AG09319 (cell line): ENCODE measurements around a stretch of chr16.

GRCh38 chr16:81043937-81045024 lies 8.6 kb downstream of the ATMIN start:
- RRBS = no CpG with 5 or more reads among the region's 15 CpGs

GRCh38 chr16:81045532-81046167 lies 10.0 kb downstream of the ATMIN start:
- RRBS = no CpG with 5 or more reads among the region's 11 CpGs

- RRBS = no CpG with 5 or more reads among the region's 14 CpGs
Measured at GRCh38 chr16:81136910-81137596, 40.9 kb upstream of the GCSH start.

DNA sequence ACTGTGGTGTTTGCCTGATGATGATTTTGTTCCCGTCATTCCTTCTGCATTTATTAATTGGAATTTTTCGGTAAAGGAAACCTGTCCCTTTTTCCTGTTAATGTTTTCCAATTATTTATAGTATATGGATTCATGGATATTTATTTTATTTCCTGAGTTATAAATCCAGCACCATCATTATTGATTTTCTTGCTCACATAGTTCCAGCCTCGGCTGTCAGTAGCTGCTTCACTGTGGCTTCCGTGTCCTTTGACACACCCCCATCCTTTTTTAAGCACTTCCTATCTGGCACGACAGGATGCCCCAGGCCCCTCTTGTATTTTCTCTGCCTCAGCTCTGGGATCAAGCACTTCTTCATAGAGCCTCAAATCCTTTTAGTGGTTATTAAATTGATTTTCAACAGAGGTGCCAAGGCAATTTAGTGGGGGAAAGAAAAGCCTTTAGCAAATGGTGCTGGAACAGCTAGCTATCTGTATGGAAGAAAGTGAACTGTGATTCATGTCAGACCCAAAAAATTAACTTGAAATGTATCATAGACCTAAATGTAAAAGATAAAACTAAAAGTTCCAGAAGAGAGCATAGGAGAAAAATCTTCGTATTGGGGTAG lies 59.8 kb downstream of the GAN start:
- RRBS = no CpG with 5 or more reads among the region's 6 CpGs

- RRBS = 0% methylated on average over 3 of the region's 10 CpGs
Measured at GRCh38 chr16:81400967-81401401, 43.6 kb upstream of the CMIP start.

- RRBS = no CpG with 5 or more reads among the region's 13 CpGs
Measured at GRCh38 chr16:81443432-81444066, 1.1 kb upstream of the CMIP start.

DNA sequence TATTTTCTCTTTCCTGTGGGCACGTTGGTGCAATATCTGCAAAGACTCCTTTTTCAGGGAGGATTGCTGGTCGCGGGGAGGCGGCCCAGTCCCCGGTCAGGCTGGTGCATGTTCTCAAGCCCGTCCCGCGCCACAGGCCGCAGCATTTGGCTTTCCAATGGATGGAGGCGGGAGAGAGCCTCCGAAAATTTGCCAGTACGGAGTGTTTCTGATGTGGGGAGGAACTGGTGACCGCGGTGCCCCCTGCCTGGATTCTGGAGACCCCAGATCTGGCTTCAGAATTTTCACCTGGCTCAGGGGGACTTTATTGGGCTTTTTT lies 2.3 kb downstream of the CMIP start:
- RRBS = no CpG with 5 or more reads among the region's 14 CpGs

- RRBS = no CpG with 5 or more reads among the region's 16 CpGs
Measured at GRCh38 chr16:81453942-81454987, 9.7 kb downstream of the CMIP start.

DNA sequence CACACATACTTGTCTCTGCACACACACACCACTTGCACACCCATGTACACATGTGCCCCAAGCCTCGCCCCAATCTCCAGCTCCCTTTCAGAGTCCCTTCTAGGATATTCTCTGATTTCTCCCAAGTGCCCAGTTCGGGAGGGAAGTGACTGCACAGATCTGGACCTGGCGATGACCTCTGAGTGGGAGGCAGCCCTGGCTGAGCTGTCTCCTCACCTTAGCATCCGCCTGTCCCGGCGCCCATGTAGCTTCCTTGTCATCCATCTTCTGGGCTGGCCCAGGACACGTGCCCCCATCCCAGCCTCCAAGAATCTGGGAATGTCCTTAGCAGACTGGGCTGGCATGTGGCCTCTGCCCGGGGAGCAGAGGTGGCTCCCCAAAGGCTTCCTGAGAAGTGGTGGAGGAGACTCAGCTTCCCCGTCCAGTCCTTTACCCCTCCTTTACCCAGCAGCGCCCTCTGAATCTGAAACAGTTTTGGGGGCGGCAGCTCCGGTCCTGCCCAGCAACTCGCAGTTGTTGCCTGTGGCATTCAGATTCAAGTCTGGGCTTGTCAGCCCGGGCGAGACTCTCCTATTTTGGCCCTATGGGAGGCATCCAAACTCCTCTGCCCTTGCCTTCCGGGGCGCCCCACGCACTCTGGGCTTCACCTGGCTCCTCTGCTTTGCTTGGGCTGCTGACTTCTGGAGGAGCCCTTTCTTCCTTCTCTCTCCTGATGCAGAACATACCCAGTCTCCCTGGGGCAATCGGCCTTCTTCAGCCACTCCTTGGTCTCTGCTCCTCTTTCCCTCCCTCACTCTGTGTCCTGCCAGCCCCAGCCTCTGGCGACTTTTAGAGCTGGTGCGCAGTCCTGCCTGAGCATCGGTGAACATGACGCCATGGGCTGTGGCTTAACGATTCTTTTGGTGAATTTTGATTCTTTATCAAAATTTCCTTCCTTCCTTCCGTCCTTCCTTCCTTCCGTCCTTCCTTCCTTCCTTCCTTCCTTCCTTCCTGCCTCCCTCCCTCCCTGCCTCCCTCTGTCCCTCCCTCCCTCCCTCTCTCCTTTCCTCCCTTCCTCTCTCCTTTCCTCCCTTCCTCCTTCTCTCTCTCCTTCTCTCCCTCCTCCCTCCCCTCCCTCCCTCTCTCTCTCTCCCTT lies 55.1 kb downstream of the CMIP start:
- RRBS = 98% methylated on average over 5 of the region's 26 CpGs

DNA sequence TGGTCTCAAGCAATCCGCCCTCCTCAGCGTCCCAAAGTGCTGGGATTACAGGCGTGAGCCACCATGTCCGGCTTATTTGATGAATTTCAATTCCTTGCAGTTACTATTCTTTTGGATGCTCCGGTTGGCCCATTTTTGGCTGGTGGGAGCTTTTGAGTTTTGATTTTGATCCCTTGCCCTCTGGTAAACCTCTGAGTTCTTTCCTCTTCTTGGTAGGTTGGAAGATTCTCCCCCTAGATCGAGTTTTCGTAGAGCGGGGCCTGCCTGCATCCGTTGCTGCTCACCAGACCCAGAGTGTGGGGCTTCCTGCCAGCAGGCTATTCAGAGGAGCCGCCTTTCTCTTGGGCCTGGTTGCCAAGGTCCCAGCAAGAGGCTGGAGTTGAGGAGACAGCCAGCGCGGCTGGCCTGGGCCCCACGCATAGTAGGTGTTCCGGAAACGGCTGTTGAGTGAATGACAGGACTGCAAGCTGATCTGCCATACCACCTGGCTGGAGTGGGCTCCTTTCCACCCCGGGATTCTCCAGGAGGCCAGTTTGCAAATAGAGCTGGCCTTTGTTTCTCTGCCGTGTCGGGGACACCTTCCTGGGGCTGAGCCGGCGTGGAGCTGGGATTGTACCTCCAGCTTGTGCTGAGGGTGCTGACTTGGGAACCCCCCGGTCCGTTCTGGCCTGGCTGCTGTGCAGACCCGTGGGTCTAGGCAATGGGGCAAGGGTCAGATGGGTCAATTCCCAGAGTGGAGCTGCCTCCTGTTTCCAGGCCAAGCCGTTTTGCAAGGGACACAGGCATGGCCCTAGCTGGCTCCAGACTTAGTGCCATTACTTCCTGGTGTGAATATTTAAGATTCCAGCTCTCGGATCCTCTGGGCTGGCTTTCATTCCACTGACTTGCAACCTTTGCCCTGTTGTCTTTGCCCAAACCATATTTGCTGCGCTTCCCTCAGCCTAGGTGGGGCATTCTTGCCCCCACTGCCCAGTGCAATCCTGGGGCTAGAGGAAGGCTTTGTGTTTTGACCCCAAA lies 68.7 kb downstream of the CMIP start:
- RRBS = 66% methylated on average over 8 of the region's 26 CpGs

- RRBS = no CpG with 5 or more reads among the region's 13 CpGs
Measured at GRCh38 chr16:81526724-81527418, 82.3 kb downstream of the CMIP start.

- RRBS = no CpG with 5 or more reads among the region's 18 CpGs
Measured at GRCh38 chr16:81531018-81531712, 86.6 kb downstream of the CMIP start.

DNA sequence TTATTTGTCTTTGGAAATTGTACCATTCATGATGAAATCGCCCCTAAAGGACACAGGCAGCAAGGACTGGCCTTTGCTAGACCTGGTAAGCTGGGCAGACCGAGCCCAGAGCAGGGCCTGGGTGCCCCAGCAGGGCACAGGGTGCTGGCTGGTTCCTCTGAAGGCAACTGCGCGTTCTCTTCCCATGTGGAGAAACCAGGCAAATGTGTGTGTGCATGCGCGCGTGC lies 104.9 kb downstream of the CMIP start:
- RRBS = no CpG with 5 or more reads among the region's 7 CpGs

- RRBS = no CpG with 5 or more reads among the region's 9 CpGs
Measured at GRCh38 chr16:81686414-81686675, 92.7 kb upstream of the PLCG2 start.

DNA sequence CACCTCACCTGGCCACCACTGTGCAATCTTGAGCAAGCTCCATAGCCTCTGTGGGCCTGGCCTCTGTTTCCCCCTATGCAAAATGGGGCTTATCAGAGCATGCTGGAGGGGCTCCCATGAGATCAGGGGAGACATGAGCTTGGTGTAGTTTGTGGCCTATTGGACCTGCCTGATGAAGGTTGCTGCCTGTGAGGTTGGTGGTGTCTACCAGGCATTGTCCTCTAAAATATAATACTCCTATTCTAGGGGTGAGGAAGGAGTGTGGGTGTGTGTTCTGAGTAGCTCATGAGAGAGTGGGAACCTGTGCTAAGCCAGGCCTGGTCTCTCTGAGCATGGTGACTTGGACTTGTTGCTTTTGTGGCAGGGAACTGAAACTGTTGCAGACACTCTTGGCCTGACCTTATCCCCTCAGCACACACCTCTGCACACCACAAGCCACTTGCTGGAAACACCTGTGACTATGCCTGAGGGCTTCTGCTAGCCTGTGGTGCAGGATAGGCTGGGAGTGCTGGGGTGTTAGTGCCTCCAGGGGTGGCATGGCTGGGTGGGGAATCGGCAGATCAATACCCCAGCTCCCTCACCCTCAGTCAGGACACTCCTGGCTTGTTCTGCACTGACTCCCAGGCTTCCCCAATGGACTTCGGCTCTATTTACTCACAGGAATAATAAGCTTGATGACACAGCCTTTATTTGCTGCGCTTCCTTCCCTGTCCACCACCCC lies 29.8 kb downstream of the PLCG2 start:
- RRBS = no CpG with 5 or more reads among the region's 3 CpGs

GRCh38 chr16:81850444-81850986 lies 71.4 kb downstream of the PLCG2 start:
- RRBS = no CpG with 5 or more reads among the region's 9 CpGs

GRCh38 chr16:81926021-81926466 lies 85.2 kb downstream of the SDR42E1 start:
- RRBS = no CpG with 5 or more reads among the region's 9 CpGs

- RRBS = no CpG with 5 or more reads among the region's 4 CpGs
Measured at GRCh38 chr16:82083723-82084232, 48.7 kb downstream of the HSD17B2 start.

GRCh38 chr16:82152866-82153382 lies 17.1 kb downstream of the MPHOSPH6 start:
- RRBS = no CpG with 5 or more reads among the region's 4 CpGs

DNA sequence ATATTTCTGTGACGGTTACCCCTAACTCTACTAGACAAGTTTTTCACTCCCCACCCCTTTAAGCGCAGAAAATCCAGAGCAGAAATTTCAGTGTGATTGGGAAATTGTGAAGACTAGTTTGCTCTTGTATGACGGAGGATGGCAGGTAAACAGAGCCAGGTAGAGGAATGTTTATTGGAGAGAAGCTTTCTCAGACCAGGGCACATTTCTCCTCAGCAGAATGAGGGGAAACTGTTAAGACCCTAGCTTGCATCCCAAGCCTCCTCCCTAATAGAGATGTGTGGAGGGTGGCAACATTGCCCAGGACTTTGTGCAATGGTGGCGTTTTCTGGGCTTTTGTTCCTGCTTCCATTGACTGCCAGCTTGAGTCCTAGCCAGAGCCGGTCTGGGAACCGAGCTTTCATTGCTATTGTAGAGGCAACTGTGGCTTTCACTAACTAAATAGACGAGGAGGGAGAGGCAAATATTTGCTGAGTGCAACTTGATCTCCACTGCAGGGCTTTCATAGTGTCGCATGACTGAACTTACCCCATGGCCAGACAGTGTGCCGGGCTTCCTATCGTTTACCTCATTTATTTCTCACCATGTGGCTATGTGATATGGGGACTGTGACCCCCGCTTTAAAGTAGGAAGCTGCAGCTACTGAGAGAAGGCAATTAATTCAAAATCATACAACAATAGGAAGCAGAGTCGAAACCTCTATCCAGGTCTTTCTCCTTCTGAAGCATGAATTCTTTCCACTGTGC lies 159.7 kb upstream of the MPHOSPH6 start:
- RRBS = no CpG with 5 or more reads among the region's 12 CpGs